Monocyte (primary cell): ENCODE data around the genes LTBR and NCAPD2.

- PRO-cap, 2 experiments = peak in 1 of 2 experiments; most common plus-strand start chr12:4300484 (in 1)
Observed at GRCh38 chr12:4300188-4300724, 20.8 kb upstream of the TIGAR start.

- PRO-cap, 2 experiments = no peak in any of the 2 experiments
Observed at GRCh38 chr12:4307653-4308348, 13.2 kb upstream of the TIGAR start.

- PRO-cap, 2 experiments = no peak in any of the 2 experiments
Observed at GRCh38 chr12:4557160-4557506, 4.9 kb upstream of the DYRK4 start.

- PRO-cap, 2 experiments = no peak in any of the 2 experiments
Observed at GRCh38 chr12:4572680-4573084, 10.7 kb downstream of the DYRK4 start.

GRCh38 chr12:5121829-5122169 is 78.1 kb downstream of the KCNA5 start:
- PRO-cap, 2 experiments = no peak in any of the 2 experiments

DNA sequence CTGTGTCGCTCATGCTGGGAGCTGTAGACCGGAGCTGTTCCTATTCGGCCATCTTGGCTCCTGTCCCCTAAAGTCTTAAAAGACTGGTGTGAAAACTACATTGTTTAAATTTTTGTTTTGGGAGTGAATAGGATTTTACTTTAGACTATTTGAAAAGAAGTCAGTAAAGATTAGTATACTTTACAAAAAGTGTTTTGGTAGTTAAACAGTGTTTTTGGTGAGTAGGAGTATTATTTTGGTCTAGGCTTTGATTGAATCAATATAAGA is 141.1 kb upstream of the NTF3 start:
- PRO-cap, 2 experiments = no peak in any of the 2 experiments

DNA sequence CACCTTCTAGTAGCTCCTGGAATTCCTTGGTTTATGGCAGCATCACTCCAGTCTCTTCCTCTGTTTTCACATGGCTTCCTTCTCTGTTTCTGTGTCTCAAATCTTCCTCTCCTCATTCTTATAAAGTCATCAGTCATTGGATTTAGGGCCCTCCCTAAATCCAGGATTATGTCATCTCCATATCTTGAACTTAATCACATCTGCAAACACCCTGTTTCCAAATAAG is 40.4 kb upstream of the NTF3 start:
- PRO-cap, 2 experiments = no peak in any of the 2 experiments

DNA sequence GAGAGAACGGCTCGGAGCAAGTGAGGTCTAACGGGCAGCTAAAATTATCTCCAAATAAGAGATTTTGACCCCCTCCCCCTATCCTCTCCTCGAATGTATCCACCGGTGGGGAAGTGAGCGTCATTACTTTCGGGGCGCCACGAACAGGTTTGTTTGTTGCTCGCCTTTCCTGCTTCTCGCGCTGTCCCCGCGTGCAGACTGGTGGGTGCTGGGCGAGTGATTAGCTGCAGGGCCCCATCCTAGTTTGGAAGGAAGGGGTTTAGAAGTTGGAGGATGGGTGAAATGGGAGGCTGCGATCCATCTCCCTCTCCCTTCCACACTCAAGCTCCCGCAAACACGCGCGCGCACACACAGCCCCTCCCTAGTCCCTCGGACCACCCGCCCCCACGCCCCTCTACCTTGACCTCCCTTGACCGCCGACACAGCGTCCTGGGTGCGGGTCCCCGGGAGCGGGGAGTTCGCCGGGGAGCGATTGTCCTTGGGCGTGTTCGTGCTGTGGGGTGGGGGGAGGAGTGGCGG is 802 bp upstream of the NTF3 start:
- PRO-cap, 2 experiments = no peak in any of the 2 experiments

- PRO-cap, 2 experiments = no peak in any of the 2 experiments
Observed at GRCh38 chr12:6057354-6058312, 66.8 kb downstream of the VWF start.

DNA sequence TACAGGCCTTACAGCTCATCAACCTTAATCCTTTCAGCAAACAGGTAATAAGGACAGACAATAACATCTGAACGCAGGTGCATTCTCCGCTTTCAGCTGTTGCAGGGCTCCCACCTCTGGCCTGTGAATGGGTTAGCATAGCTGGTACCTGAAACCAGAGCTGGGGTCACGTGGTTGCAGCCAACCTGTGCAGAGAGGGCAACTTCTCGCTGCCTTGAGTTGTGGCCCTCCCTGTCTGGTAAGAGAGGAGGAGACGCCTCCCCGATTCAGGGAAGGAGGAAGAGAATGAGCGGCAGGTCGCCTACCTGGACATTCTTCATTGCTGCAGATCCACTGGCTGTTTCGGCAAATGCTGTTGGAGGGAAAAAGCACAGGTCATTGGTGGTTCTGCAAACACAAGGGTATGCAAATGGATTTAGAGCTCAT is 53.5 kb downstream of the VWF start:
- PRO-cap, 2 experiments = no peak in any of the 2 experiments

DNA sequence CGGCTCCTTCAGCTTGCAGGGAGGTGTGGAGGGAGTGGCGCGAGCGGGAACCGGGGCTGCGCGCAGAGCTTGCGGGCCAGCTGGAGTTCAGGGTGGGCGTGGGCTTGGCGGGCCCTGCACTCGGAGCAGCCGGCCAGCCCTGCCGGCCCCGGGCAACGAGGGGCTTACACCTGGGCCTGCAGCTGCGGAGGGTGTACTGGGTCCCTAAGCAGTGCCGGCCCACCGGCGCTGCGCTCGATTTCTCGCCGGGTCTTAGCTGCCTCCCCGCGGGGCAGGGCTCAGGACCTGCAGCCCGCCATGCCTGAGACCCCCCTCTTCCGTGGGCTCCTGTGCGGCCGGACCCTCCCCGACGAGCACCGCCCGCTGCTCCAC is 35.0 kb upstream of the VWF start:
- PRO-cap, 2 experiments = no peak in any of the 2 experiments

DNA sequence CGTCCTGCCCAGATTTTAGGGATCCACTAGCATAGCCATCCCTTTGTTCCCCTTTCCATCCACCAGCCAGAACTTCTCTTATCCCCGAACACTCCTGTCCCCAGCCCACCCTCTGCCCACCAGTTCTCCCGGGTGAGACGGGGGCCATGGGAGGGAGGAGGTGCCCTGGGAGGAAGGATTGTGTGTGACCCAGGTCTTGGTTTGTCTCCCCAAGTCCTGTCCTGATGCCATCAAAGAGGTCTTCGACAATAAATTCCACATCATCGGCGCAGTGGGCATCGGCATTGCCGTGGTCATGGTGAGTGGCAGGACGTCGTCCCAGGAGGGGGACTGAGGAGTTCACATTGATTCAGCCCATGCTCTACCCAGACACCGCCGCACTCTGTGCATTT is 35.8 kb downstream of the CD9 start:
- PRO-cap, 2 experiments = no peak in any of the 2 experiments

- PRO-cap, 2 experiments = peak in 1 of 2 experiments; most common minus-strand start chr12:6328747 (in 1)
Observed at GRCh38 chr12:6328533-6328834, 13.4 kb downstream of the TNFRSF1A start.

GRCh38 chr12:6373402-6374284 is 1.7 kb downstream of the SCNN1A start:
- PRO-cap, 2 experiments = no peak in any of the 2 experiments

- PRO-cap, 2 experiments = peak in 2 of 2 experiments; most common plus-strand start chr12:6384077 (in 1); most common minus-strand start chr12:6383993 (in 1)
Observed at GRCh38 chr12:6383643-6384478, at the start of gene LTBR. Gene LTBR, plus strand, starts transcription at chr12:6384162.

GRCh38 chr12:6468896-6469614 is 1.4 kb downstream of the VAMP1 start:
- PRO-cap, 2 experiments = no peak in any of the 2 experiments

DNA sequence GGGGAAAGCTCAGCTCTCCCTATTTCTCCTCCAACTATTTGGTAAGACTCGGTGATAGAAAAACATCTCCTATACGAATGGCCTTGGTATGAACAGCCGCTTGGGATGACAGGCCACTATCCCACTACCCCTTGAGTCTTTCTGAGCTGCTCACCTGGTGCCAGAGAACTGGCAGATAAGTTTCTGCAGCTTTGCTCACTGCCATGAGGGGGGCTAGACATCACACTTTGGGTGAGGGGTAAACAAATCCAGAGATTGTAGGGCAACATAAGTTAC is 709 bp downstream of the VAMP1 start:
- PRO-cap, 2 experiments = peak in 1 of 2 experiments; most common minus-strand start position 136 of the sequence (in 1)

DNA sequence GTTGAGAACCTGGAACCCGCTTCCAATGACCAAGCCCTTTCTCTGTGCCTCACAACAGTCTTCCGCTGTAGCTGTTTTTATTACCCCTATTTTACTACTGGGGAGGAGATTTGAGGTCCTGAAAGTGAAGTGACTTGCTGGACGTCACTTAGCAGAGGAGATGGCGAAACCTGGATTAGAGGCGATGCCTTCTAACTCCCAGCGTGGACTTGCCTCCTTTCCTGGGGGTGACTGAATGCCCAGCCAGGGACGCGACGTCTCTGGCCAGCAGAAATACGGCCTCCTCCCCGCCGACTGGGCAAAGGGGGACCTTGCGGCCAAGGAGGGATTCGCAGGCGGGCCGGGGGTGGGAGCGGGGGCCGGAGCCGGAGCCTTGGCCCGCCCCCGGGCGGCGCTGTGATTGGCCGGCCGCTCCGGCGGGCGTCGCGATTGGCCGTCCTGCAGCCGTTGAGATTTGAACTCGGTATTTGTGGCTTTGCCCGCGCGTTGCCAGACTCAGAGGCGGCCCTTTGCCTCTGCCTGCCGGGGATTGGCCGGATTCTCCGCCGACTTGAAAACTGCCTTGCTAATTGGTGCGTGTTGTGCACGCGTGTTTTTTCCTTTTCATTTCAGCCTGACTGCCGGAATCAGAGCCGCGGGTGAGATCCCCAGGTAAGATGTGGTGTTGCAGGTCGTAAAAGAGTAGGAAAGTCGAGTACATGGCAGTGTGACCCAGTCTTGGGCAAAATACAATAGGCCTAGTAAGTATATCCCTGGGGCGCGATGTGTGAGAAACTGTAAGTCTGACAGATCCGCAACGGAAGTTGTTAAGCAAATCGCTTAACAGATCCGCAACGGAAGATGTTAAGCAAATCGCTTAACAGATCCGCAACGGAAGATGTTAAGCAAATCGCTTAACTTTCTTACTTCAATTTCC is at the start of gene NCAPD2:
Gene NCAPD2, plus strand, starts transcription at position 599 of the 916 bp plus-strand sequence.
- PRO-cap, 2 experiments = peak in 2 of 2 experiments; most common plus-strand start position 361 of the sequence (in 1); most common minus-strand start position 296 of the sequence (in 2)

DNA sequence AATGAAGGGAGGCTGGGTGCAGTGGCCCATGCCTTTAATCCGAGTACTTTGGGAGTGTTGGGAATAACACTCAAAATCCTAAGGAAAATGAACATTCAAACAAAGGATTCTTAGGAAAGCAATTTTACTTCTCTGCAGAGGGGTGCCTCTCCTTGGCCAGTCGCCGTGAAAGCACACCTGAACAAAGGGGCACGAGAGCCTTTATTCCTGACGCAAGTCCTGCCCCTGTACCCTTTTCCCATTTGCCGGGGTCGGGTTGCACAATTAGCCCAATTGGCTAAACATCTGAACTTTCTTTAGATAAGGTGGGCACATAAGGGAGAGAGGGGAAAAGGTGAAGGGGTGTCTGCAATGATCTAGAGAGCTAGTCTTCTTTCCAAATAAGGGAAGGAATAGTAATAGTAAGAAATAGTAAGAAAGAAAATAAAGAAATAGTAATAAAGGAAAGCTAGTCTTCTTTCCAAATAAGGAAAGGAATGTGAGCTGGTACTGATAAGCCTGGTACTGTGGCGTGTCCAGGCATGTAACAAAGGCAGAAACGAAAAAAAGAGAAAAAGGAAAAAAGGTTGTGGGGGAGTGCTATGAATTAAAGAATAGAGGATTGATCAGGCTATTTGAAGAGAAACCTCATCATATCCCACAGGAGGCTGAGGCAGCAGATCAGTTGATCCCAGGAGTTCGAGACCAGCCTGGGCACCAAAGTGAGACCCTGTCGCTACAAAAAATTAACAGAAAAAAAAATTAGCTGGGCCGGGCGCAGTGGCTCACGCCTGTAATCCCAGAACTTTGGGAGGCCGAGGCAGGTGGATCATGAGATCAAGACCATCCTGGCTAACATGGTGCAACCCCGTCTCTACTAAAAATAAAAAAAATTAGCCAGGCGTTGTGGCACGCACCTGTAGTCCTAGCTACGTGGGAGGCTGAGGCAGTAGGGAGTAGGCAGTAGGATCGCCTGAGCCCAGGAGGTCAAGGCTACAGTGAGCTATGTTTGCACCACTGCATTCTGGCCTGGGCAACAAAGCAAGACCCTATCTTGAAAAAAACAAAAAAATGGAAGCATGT is 13.7 kb downstream of the NCAPD2 start:
- PRO-cap, 2 experiments = no peak in any of the 2 experiments

DNA sequence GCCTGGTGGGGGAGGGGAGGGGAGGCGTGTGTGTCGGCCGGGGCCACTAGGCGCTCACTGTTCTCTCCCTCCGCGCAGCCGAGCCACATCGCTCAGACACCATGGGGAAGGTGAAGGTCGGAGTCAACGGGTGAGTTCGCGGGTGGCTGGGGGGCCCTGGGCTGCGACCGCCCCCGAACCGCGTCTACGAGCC is 311 bp downstream of the GAPDH start:
- PRO-cap, 2 experiments = no peak in any of the 2 experiments